M059J (cell line): ENCODE measurements around the genes ZBED2, PHLDB2 and C3orf52.

DNA sequence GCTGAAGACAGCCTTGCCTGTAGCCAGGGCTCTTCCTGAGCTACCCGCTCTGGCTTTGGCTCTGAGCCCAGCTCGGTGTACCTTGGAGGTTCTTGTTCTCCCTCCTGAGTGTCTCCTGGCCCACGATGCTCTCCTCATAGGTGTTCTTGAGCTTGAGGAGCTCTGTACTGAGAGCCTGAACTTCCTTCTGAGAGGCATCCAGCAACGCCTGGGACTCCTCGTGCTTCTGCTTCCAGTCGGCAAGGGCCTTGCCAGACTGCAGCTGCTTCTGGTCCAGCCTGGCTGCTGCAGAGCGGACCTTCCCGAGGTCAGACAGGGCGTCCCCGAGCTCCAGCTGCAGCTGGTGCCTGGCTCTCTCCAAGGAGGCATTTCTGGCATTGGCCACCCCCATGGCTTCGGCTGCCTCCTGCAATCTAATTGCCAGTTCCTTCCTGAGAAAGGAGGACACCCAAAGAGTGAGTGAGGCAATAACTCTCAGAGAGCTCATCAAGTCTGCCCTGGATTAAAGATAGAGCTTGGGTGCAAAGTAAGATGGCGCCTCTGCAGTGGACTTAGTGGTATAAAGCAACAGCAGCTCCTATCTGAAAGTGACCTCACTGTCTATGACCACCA is 99.8 kb downstream of the MYH15 start:
- RAMPAGE, long total RNA = no peak

DNA sequence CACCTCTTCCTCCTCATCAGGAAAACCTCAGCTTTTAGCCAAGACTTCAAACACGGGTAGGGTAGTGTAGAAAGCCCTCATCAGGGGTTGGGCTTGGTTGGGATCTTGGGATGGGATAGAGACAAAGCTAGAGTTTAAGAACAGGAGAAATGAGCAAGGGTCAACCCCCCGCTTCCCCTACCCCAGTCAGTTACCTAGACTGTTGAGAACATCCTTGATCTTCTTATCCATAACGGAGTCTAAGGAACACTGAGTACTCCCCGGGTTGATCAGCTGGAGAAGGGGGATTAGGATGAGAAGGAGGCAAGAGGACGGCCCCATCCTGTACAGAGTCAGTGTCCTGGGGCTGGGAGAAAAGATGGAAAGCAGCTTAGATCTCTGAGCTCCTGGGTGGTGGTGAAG is 344 bp downstream of the RETNLB start:
- RAMPAGE, long total RNA = no peak

- RAMPAGE, long total RNA = no peak
These were observed 24.8 kb downstream of the C3orf85 start for GRCh38 chr3:109161417-109161704.

DNA sequence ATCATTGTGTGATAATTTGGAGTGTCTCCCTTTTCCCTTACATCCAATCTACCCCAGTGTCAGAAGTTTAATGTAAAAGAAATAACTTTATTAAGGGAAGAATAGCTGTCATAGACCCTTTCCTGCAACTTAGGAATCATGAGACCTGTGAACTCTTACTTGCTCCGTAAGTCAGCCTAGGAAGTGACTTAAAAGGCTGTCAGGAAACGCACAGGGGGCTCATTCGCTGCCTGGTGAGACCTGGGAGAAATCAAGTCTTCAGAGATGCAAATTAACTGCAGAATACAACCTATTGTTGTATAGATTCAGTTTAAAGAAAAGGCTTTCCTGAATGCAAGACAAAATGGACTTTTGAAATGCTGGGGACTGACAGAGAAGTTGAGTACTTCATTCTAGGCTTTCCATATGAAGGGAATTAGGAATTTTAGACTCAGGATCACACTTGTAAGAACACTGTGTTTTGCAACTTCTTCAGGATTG is 18.3 kb upstream of the DPPA4 start:
- RAMPAGE, long total RNA = no peak

DNA sequence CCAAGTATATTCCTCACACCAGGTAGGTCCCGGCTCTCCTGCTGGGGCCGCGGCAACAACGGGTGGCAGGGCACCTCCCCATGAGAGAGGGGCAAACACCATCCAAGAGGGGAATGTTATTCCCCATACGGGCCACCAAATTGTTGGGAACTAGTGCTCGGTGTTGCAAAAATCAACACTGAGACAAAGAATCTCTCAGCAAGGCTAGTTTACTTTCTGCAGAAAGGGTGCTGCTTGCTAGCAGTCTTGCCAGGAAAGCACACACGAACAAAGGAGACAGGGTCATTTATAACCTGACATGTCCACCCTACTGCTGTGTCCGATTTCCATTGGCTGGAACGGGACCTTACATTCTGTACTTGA is 102.1 kb upstream of the NECTIN3 start:
- RAMPAGE, long total RNA = no peak

GRCh38 chr3:111595193-111595760 is at the start of gene ZBED2:
ZBED2 (minus strand) TSS chr3:111595346.
- RAMPAGE, long total RNA = no peak

DNA sequence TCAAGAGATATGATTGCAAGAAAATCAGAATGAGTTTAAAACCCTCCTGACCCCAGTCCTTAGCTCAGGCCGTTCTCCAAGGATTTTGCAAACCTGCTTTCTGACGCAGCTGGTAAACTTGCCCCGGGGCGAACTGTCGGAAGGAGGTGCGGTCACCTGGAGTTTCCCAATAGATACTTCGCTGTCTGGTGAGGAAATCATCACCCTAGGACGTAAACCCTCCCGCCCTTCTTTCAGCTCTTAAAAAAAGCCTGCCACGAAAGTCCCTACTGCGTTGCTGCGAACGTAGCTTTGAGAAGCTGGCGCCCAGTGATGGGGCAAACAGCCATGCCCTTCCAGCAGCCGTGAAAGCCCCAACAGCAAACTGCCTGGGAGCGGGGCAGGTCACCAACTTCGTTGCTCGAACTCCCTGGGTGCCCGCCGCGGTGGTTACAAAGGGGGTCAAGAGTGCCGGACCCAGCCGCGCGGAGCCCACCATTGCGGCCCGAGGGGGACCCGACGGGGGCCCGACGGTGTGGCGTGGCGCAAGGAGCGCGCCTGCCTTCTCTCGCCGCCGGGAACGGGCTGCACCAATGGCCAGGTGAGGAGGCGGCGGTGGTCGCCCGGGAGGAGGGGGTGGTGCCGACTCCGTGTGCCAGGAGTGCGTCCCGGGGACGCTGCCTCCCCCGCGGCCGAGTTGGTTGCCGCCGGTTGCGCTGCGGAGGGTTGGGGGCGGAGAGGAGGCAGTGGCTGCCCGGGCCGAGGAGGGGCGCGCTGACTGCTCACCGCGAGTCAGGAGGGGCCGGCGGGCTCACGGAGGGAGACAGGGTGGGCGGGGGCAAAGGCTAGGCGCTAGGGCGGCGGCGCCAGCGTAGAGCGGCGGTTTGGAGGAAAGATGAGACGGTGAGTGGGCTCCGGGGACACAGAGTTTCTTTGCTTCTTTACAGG is at the start of gene PHLDB2:
TSS of gene PHLDB2 (plus strand) at position 269 of the 927 bp plus-strand sequence.
- RAMPAGE, long total RNA = no peak

DNA sequence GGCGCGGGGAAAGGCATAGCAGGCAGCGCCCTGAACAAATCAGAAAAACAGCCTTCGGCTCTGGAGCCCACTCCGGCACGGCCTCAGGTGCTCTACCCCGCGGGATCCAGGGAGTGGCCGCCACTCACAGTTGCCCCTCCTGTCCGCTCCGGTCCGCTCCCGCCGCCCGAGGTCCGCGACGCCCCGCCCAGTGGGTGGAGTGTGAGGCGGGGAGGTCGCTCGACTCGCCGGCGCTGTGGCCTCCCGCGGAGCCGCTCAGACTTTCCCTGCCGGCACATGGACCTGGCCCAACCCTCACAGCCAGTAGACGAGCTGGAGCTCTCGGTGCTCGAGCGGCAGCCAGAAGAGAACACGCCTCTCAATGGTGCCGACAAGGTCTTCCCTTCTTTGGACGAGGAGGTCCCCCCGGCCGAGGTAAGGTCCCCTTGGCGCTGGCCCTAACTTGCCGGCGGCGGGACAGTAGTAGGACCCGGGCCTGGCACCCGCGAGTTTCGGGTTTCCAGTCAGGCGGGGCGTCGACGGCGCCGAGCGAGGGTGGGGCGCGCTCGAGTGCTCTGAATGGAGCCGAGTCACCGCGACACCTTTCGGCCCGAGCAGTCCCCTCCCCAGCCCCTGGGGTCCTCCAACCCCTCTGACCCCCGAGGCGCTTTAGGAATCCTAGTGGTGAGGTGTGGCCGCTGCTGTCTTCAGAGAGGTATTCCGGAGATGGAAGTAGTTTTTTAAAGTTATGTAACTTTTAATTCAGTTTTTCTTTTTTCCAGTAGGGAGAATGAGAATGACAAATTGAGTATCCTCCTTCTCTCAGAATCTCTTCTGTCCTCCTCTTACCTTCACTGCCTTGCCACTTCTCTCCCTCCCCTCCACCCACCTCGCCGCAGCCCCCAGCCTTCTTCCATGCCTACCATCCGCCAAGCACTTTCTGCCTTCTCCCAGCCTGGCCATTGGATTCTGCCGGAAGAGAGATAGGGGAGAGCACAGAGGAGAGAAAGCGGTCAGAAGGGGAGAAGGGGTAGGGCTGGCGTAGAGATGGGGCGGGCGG is at the start of gene C3orf52:
TSS of gene C3orf52 (plus strand) at position 258 of the 1,039 bp plus-strand sequence.
- RAMPAGE, long total RNA = no peak

- RAMPAGE, long total RNA = no peak
These were observed 971 bp downstream of the C3orf52 start for GRCh38 chr3:112087171-112087549.

DNA sequence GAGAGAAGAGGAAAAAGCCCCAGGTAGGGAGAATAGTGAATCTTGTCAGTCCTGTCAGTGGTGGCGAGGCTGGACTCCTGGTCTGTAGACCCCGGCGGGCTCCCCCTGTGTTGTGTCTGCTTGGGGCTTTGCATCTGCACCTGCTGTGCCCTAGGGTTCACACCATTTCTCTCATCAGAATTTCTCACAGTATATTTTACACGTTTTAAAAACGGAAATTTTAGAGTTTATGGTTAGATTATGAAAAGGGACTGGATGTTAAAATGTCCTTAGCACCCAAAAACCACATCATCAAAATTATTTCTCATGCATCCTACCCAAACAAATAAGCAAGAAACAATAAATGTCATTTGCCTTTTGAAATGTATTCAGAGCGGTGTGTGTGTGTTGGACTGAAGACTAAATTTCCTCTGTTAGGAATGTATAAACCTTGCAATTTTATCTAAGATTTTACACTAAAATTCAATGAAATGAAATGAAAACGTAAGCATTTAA is 16.9 kb downstream of the GCSAM start:
- RAMPAGE, long total RNA = no peak

GRCh38 chr3:112148898-112149329 is 15.9 kb upstream of the GCSAM start:
- RAMPAGE, long total RNA = no peak

DNA sequence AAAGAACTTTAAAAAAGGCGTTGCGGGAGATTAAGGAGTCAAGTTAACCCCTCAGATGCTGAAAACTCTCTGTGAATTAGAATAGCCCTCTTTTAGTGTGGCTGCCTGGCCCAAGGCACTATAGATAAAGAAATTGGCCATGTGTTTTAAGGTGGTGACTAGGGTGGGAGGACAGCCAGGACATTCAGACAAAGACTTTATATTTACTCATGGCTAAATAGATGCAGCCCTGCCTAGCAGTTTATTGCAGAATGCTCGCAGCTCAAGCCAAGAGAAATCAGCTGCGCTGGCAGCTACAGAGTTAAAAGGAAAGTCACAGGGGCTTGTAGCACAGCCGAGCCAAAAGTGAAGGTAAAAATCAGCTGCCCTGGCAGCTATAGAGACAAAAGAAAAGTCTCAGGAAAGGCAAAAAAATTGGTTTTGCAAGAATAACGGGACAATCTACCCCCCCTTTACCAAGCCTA is 9.4 kb upstream of the SLC9C1 start:
- RAMPAGE, long total RNA = no peak

- RAMPAGE, long total RNA = no peak
These were observed 10.2 kb upstream of the SLC9C1 start for GRCh38 chr3:112303803-112304939.

- RAMPAGE, long total RNA = no peak
These were observed 58.1 kb downstream of the CD200 start for GRCh38 chr3:112390532-112391910.

- RAMPAGE, long total RNA = no peak
These were observed 62.4 kb downstream of the CD200 start for GRCh38 chr3:112395305-112395896.

- RAMPAGE, long total RNA = no peak
These were observed 18.7 kb downstream of the SLC35A5 start for GRCh38 chr3:112580481-112580998.

DNA sequence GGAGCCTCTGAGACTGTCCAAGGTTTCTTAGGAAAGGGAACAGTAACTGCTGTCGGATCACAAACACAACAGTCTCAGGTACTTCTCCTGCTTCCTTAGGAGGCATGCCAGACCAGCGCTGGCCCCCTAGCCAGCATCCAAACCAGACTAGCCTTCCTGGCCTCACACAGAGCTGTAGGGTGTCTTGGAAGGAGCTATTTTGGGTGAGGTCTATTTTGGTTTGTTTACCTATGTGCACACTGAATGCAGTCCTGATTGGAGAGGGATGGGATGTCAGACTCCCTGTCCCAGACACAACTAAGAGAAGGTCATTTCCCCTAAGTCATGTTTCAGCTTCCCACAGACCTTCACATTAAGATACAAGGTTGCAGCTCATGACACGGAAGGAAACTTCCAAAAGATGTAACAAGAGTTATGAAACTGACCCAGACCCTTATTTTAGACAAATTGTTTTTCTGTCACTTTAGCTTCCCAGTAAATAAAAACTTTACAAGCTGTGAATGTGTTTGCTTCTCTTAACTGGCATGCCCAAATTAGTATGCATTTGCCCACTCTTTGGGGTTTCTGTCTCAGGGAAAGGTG is 28.7 kb downstream of the CCDC80 start:
- RAMPAGE, long total RNA = no peak

GRCh38 chr3:112642888-112643322 is 2.0 kb upstream of the CCDC80 start:
- RAMPAGE, long total RNA = no peak

DNA sequence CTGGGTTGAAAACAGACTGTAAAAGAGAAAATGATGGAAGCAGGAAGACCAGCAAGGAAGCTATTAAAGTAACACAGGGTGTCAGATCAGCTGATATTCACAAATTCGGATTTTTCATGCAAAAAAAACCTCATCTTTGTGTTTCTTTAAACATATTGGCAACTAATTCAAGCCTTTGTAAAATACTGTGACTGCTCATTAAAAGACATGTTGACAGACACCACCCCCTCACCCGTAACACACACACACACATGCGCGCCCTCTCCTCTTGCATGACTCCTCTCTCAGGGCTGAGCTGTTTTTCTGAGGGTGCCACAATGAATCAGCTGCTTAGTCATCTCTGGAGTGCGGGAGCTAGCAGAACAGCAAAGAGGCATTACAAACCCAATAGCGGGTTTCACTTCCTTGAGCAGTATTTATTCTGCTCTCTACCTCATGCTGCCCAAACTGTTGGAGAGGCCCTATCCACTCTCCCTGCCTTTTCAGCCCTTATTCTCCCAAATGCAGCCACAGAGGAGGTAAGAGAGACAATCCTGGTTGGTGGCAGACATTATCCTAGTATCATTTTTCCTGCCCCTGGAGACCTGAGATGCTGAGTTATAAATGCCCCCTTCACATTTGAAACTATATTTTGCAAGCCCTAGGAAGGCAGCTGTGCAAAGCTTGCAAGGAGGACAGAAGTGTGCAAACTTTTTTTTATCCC is 35.9 kb upstream of the CCDC80 start:
- RAMPAGE, long total RNA = no peak

DNA sequence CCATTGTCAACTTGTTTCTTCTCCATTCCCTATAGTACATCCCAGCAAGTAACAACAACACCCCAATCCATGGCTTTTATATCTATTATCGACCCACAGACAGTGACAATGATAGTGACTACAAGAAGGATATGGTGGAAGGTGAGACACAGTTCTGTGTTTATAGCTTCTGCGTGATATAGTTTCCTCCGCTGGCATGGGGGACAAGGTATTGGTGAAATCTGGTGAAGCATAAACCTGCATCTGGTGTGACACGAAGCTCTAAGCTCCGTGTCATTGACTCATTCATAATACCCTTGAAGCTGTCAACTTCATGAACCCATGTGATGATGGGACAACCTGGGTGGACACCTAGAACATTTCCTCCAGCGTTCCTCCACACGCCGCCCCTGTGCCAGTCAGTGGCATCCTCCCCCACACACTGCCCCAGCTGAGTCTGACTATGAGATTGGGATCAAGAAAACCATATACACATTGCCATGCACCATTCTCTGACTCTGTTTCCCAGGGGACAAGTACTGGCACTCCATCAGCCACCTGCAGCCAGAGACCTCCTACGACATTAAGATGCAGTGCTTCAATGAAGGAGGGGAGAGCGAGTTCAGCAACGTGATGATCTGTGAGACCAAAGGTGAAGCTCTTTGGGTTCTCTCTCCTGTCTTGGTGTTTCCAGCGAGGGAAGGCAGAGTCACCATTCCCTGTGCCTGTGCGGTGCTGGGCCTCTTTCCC is 69.3 kb downstream of the BOC start:
- RAMPAGE, long total RNA = no peak